Panc1 (cell line): ENCODE measurements around a stretch of chr11.

GRCh38 chr11:33334621-33335574, 41.0 kb upstream of the KIAA1549L start:
- RRBS, 2 experiments, result no CpG with 5 or more reads among the region's 8 CpGs

GRCh38 chr11:33699592-33700069, 995 bp downstream of the C11orf91 start:
- RRBS, 2 experiments, result no CpG with 5 or more reads among the region's 10 CpGs

- RRBS, 2 experiments, result no CpG with 5 or more reads among the region's 1 CpG
Observed at GRCh38 chr11:33704711-33705114, 4.1 kb upstream of the C11orf91 start.

- RRBS, 2 experiments, result no CpG with 5 or more reads among the region's 5 CpGs
Observed at GRCh38 chr11:33722395-33723079, 13.7 kb downstream of the CD59 start.

DNA sequence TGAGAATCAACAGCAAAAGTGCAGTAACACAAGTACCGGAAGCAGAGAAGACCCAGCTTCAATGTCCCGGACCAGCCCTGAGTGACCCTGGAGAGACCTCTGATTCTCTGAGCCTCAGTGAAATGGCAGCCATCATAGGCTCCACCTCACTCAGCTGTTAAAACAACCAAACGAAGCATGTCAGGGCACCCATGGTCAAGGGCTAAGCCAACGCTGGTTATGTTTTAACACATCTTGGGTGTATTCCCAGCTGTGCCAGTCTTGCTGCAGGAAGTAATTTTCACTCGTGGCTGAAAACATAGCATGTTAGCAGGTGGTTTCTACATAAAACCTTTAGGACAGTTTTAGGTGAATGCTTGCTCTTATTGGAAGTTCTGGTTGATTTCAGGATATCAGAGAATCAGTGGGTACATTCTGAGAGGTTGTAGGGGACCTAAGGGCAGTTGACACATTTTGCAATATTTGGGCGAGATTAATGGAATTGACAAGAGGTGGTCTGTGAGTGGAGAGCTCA, 30.9 kb downstream of the LMO2 start:
- RRBS, 2 experiments, result no CpG with 5 or more reads among the region's 6 CpGs

DNA sequence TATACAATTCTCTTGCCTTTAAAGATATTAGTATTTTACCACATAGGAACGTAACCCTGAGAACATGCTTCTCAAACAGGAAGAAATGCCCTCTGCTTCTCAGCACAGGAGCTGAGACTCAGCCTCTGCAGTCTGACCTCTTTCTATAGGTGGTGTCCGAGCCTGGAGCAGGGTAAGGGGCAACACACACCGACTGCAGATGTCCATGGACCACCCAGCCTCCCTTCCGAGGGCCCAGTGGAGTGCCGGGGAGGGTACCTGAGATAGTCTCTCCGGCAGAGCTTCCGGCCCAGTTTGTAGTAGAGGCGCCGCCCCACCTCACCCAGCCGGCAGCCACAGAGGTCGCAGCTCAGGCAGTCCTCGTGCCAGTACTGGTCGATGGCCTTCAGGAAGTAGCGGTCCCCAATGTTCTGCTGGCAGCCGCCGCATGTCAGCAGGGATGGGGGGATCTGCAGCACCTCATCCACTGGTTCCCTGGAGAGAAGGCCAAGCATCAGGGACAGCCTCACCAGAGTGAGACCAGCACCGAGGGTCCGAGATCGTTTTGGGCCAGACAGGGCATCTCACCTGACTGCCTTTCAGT, 27.4 kb downstream of the LMO2 start:
- RRBS, 2 experiments, result 92% methylated on average over 3 of the region's 19 CpGs

- RRBS, 2 experiments, result no CpG with 5 or more reads among the region's 7 CpGs
Observed at GRCh38 chr11:34052678-34052761, 989 bp downstream of the CAPRIN1 start.

GRCh38 chr11:34093101-34093809, 12.2 kb upstream of the NAT10 start:
- RRBS, 2 experiments, result no CpG with 5 or more reads among the region's 4 CpGs

GRCh38 chr11:34141539-34142099, 36.2 kb downstream of the NAT10 start:
- RRBS, 2 experiments, result no CpG with 5 or more reads among the region's 7 CpGs

DNA sequence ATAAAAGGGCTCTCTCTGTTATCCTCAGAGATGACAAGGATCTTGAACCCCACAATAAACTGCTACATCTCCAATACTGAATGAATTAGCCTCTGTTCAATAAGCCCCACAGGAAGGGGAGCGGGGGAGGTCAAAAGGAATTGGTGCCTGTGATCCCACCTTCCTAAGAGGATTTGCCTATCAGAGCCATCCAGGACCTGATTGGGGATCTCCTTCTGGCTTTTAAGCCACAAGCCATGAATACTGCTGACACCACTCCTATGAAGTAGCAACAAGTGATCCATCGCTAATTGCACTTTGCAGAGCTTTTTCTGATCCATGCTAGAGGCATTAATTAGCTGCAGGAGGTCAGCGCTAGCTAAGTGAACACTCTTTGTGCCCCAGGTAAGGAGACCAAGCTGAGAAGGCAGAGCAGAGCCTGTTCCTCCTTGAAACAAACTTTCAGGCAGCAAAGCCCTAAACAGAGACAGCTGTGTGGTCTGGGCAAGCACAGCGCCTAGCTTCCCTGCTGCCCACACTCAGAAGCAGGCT, 122.3 kb downstream of the ABTB2 start:
- RRBS, 2 experiments, result no CpG with 5 or more reads among the region's 4 CpGs

DNA sequence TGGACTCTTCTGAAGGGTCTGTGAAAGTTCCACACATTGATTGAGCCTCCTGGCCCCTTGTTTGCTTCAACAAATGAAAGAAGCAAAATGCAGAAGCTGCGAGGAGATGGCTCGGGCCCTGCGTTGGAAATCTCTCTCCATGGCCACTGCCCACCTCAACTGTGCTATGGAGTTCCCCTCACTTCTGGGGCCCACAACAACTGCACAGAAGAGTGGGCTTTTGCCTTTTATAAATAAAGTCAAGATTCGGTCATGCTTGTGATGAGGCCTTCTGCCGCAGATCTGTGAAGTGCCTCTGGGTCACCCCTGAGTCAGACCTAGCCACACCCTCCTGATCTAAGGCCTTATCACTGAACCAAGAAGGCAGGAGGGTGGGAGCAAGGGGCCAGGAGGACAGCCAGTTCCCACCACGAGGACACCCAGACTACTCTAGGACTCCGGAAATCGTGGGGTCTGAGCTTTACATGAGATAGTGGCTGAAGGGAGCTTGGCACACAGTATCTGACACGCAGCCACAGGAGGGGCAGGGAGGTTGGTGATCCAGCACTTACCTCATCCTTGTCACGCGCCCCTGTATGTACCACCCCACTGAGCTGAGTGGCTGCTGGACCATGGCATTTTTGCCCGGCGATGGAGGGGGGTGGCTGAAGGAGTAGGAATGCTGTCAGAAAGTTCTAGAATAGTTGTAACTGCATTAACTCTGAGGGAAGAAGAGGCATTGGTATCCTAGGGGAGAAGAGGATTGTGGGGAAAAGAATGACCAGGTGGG, 115.7 kb downstream of the ABTB2 start:
- RRBS, 2 experiments, result no CpG with 5 or more reads among the region's 13 CpGs

DNA sequence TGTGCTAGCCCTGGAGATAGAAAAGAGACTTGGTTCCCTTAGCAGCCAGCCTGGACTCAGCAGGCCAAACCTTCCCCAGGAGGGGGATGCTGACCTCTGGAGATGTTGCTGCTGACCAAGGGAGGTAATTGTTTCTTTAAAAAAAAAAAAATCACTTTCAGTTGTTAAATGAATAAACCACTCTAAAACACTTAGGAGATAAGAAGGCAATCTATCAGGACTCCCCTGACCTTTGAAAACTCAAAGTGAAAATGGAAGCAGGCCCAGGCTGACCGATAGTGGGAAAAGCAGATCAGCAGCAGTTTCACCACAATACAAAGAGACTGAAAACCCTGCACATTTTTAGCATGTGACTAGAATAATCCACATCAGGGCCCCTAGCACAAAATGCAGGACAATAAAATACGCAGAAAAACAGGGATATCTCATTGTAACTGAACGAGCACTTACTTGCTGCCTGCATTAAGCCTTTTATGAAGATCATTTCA, 113.7 kb downstream of the ABTB2 start:
- RRBS, 2 experiments, result no CpG with 5 or more reads among the region's 3 CpGs

GRCh38 chr11:34274675-34275168, 83.1 kb downstream of the ABTB2 start:
- RRBS, 2 experiments, result no CpG with 5 or more reads among the region's 9 CpGs

DNA sequence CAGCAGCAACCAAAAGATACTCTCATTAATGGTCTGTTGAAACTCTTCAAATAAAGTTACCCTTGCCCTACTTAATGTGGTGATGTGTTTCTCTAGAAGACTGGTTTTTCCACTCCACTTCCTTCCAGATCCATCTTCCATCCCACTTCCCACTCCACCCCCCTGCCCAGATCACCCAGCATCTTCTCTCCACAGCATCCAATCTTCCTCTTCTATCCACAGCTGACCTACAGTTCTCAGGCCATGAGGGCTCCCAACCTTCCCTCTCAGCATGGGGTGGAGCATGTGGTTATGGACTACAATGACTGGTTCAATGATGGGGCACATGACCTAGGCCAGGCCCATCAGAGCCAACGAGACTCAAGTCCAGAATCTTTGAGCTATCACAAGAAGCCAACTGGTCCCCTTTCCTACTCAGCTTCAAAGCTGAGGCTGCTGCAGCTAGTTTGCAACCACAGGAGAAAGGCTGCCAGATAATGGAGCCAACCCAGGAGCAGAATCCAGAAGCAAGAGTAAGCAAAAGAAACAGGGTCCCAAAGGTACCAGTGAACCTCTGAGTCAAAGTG, 28.5 kb downstream of the ABTB2 start:
- RRBS, 2 experiments, result no CpG with 5 or more reads among the region's 1 CpG

- RRBS, 2 experiments, result no CpG with 5 or more reads among the region's 8 CpGs
Observed at GRCh38 chr11:34346533-34347179, 11.2 kb downstream of the ABTB2 start.

DNA sequence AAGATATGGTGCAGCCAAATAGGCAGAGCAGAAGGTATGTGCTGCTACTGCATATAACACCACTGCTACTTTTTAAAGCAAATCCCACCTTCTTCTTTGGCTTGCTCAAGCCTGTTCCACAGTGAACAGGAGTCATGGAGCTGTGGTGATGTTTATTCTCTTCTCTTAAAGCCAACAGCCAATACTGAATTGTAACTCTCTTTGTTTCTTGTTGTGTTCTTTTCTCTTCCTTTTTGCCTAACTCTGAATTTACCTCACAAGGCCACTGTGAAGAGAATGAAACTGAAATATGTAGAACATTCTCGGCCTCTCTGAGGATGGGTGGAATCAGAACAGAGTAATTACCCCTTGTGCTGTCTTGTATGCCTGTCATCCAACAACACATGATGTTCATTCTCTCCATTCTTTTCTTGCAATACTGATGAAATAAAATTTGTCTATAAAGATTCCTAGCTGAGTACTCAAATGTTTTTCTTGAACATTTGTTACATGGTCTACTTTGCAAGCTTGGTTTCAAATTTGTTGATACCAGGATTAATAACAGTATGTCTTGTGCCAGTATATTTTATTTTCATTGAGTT, 2.7 kb upstream of the CAT start:
- RRBS, 2 experiments, result no CpG with 5 or more reads among the region's 1 CpG

- RRBS, 2 experiments, result no CpG with 5 or more reads among the region's 8 CpGs
Observed at GRCh38 chr11:34601332-34601870, 19.5 kb upstream of the EHF start.

DNA sequence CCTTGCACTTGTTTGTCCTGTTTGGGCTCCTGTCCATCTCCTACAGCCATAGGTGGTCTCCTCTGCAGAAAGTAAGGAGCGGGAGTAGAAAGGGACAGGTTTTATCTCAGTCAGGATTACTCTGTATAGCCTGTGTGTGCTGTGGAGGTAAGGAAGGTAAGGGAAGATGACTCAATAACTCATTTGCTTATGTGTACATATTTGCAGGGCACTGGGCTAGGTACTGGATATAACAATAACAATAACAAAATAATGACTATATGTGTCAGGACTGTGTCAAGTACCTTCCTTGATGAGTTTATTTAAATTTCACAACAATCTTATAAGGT, 132.0 kb downstream of the APIP start:
- RRBS, 2 experiments, result no CpG with 5 or more reads among the region's 1 CpG

DNA sequence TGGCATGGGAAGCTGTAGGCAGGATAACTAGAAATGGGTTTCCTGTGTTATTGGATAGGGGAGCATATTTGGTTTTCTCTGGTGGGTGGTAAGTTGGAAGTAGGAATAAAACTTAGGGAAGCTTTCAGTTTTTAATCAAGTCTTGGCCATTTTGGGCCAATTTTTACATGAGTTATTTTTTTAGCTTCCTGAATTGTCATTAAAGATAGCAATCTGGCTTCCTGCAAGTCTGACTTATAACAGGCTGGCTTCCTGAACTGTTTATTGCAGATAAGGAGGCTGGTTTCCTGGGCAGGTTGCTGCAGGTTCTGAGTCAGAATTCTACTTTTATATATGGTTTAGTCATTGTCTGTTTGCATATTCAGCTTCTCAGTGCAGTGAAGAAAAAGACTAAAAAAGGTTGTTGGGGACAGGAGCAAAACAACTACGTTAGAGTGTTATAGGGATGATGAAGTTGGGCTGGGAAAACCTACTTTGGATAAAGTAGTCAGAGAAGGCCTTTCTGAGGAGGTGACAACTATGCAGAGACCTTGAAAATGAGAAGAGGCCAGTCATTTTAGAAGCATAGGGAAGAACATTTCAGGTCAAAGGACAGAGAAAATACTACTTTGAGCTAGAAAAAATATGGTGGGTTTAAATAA, 106.5 kb downstream of the APIP start:
- RRBS, 2 experiments, result no CpG with 5 or more reads among the region's 1 CpG